Measurements from ENCODE around the genes BCAP29 and SLC26A3.

GRCh38 chr7:105508155-105508718 is 13.8 kb downstream of the PUS7 start:
- RRBS, result no CpG with 5 or more reads among the region's 12 CpGs

- RRBS, result no CpG with 5 or more reads among the region's 13 CpGs
Measured at GRCh38 chr7:105582636-105582976, 1.3 kb upstream of the EFCAB10 start.

GRCh38 chr7:105678754-105679582 is 97.7 kb upstream of the EFCAB10 start:
- RRBS, result no CpG with 5 or more reads among the region's 26 CpGs

DNA sequence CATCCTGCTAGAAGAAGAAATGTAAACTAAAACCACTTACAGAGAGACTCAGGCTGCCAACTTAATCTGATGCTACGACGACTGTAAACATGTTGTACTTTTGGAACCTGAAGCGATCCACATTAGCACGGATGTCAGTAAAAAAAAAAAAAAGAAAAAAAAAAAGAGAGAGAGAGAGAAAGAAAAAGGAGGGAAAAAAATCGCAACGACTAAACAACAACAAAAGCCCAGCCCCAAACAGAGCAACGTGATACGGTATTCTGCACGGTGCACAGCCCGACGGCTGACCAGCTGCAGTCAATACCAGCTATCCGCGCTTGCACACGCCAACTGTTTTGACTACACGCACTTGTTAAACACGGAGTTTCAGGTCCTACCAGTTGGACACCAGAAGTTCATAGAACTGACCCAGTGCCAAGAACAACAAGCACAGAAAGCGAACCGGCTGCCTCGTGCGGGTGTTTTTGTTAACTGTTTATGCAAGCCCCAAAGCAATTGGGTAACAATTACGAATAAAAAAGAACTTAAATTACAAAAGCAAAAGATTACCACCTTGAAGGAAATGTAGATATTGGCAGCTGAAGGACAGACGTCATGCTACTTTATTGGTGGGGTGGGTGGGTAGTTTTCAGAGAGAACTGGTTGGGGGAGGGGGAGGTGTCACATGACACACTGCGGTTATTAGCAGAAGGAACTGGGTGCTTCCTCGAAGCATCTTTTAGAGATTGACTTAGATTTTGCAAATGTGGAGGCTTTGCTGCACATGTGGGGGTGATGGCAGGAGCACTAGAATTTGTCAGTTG is 110.4 kb upstream of the EFCAB10 start:
- RRBS, result no CpG with 5 or more reads among the region's 24 CpGs

DNA sequence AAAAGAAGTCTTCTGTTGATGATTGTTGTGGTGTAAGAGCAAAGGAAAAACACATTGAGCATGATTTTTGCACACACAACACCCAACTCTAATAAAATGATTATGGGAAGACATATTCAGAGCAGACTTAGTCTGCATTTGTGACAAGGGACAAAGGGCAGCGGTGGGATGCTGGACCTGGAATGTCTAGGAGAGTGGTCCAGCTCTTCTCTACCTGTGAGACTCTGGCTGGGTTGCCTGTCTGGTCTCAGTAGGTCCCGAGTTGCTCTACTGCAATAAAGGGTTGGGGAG is 128.3 kb downstream of the ATXN7L1 start:
- RRBS, result no CpG with 5 or more reads among the region's 2 CpGs

DNA sequence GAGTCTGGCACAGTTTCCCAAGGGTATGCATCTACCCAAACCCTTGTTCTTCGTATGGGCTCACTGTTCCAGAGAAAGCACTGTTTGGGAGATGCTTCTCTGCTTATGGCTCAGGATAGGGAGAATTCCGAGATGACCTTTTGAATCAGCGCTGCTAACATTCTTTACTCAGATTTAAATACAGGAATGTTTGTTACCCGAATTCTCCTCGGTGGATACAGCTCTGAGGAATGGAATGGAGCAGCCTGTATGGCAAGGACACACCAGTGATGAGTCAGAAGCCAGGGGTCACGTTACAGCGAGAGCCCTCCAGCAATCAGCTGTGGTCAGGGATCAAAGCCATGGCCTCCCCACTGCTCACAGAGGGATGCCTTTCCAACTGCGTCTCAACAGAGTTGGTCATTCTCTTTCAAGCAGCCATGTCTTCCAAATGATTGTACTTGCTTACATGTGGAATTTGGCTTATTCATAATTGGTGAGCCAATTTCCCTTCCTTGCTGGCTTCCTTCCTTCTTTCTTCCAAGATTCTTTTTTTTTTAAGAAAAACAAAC is 100.4 kb downstream of the ATXN7L1 start:
- RRBS, result no CpG with 5 or more reads among the region's 8 CpGs

DNA sequence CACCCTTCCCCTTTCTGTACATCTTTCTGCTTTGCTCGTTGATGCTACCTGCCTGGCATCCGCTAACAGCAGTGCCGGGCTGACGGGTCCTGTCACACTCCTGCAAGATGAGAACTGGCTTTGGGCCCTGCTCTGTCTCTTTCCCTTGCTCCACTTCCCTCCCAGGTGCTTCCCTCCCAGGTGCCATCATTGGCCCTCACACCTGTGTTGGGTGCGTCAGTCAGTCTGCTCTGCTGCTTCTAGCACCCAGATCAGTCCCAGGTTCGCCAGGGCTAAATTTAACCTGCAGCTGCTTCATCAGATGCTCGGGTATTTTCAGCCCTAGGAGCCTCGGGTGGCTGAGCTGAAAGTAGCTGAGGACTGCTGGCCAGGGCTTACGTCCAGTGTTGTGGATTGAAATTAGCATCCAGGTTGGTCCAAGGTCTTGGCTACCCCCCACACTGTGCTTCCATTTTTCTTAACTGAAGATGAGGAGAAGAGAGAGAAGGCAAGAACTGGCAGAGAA is 65.6 kb upstream of the SYPL1 start:
- RRBS, result no CpG with 5 or more reads among the region's 9 CpGs

GRCh38 chr7:106247019-106248065 is 37.4 kb downstream of the NAMPT start:
- RRBS, result no CpG with 5 or more reads among the region's 5 CpGs

DNA sequence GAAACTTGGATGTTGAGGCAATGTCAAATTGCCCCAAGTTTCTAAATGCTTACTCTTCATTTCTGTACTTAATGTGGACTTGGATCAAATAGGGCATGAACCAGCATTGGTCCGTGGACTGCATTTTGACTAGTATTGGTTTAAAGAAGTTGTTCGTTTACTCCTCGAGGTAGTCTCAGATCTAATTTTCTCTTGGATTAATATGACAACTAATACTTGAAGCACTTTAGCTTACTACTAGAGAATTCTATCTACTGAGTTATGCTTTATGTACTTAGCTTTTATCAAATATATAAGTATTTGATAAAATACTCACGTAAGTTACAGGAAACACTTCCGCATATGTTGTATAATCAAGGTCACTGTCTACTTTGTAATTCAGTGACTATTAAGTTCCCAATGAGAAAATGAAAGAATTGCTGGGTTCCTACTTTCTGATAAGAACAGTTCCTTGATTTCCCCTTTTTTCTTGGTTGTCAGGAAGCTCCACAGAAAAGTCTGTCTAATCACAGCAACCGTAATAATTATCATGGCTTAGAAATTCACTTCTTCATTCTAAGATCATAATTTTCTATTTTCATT is 15.0 kb downstream of the NAMPT start:
- RRBS, result no CpG with 5 or more reads among the region's 6 CpGs

GRCh38 chr7:106371698-106372118 is 86.9 kb upstream of the NAMPT start:
- RRBS, result 87% methylated on average over 2 of the region's 3 CpGs

GRCh38 chr7:106418010-106418808 is 133.4 kb upstream of the NAMPT start:
- RRBS, result no CpG with 5 or more reads among the region's 3 CpGs

DNA sequence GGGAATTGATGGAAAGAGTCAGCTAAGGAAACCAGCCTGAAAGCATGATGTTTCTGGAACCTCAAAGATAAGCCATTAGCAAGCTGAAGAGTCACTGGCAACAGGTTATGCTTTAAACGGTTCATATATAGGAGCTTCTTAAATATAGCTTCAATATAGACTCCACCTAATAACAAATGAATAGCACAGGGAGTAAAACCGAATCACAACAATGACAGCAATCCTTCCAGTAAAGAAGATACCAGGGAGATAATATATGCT is 20.4 kb downstream of the CCDC71L start:
- RRBS, result no CpG with 5 or more reads among the region's 2 CpGs

DNA sequence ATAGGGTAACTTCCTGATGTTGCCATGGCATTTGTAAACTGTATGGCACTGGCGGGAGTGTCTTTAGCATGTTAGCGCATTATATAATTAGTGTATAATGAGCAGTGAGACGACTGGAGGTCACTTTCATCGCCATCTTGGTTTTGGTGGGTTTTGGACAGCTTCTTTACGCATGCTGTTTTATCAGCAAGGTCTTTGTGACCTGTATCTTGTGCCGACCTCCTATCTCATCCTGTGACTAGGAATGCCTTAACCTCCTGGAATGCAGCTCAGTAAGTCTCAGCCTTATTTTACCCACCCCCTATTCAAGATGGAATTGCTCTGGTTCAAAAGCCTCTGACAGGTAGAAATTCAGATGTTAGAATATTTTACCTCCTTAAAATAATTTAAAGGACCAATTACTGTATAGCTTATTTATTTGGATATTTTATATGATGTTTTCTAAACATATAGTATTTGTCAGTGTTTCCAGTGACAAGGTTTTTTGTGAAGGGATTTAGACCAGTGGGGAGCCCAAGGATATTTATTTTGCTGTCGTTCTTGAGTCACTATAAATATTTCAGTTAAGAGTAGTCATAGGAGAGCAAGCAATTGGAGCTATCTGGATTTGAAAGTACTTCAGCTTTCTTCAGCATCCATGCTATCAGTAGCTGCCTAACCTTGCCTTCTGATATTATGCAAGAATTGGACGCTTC is 90.0 kb upstream of the PIK3CG start:
- RRBS, result no CpG with 5 or more reads among the region's 8 CpGs

- RRBS, result no CpG with 5 or more reads among the region's 9 CpGs
Measured at GRCh38 chr7:107014599-107015228, 29.8 kb upstream of the PRKAR2B start.

DNA sequence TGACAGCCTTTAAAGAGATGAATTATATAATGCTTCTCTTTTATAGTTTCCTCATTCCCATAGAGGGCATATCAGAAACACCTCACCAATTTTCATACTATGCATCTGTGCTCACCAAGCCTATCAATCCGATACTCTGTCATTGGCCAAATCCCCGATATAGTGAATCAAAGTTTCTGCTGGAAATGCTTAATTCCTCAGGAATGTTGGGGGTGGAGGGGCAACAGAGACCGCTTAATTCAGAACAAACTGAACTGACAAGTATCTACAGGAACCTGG is 2.6 kb downstream of the COG5 start:
- RRBS, result no CpG with 5 or more reads among the region's 3 CpGs

DNA sequence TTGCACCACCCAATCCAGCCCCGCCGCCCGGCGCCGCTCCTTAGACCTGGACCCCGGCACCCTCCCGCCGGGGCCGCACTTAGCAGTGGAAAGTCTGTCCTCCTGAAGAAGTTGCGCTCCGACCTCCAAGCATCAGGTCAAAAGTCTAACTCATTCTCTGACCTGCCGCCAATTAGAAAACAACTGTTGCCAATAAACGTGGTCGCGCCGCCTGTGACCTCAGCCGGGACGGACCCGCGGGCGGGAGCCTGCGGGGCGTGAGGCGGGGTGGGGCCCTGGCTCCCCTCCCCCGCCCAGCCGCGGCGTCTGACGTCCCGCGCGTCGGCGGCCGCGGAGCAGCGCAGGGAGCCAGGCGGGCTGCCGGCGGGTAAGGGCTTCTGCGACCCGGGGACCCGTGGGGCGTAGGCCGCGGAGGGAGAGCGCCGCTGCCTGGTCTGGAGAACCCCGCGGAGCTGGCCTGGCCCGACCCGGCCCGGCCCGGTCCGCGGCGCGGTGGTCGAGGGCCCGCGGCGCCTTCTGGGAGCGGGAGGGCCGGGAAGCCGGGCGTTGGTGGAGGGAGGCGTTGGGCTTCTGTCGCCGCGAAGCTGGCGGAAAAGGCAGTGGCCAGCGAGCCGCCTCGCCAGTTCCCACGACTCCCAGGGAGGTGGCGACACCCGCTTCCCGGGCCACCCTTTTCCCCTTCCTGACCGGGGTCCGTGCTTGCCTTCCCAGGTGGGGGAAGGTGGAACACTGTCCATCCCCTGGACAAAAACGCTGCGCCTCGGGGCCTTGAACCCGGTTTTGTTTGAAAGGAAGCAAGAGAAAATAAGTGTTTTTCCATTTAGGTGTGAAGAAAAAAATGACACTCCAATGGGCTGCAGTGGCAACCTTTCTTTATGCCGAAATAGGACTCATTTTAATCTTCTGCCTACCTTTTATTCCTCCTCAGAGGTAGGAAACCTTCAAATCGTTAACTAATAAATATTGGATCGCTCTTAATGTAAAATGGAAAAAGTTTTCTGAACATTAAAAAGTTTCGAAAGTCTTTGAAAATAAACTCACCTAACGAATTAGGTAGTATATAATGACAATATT is at the start of gene BCAP29:
Gene BCAP29 (plus strand): TSS at position 312 of the 1,074 bp plus-strand sequence.
- RRBS, result 1% methylated on average over 29 of the region's 89 CpGs

DNA sequence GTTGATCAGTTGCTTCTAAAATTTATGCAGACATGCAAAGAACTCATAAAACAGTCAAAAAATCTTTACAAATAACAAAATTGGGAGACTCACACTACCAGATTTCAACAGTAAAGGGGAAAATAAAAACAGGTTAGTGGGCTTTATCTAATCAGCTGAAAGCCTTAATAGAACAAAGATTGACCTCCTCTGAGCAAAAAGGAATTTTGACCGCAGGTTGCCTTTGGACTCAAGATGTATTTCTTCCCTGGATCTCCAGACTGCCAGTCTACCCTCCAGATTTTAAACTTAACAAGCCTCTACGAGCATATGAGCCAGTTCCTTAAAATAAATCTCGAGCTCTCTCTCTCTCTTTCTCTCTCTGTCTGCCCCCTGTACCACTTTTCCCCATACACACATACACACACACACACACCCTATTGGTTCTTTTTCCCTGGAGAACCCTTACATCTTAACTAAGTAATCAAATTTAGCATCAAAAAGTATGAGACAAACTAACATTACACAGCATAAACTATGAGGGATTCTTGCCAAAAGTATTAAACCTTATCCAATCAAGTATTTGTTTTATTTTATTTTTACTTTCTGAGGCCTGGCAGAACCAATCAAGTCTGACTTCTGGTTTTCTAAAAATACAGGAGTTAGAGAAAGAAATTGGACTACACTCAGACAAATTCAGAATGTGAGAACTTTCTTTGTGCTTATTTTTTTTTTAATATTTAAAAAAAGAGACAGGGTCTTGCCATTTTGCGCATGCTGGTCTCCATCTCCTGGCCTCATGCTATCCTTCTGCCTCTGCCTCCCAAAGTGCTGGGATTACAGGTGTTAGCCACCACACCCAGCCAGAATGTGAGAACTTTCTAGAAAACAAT is 11.4 kb downstream of the BCAP29 start:
- RRBS, result no CpG with 5 or more reads among the region's 4 CpGs

DNA sequence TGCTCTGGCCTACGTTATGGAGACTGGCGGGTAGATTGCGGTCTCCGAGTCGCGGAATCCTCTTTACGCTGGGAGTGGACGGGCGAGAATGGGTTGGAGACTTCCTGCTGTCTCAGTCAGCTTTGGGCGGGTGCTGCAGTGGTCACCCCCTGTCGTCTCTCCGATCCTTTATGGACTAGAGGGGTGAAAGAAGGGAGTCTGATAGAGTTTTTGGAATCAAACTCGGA is 463 bp downstream of the CBLL1 start:
- RRBS, result no CpG with 5 or more reads among the region's 13 CpGs

DNA sequence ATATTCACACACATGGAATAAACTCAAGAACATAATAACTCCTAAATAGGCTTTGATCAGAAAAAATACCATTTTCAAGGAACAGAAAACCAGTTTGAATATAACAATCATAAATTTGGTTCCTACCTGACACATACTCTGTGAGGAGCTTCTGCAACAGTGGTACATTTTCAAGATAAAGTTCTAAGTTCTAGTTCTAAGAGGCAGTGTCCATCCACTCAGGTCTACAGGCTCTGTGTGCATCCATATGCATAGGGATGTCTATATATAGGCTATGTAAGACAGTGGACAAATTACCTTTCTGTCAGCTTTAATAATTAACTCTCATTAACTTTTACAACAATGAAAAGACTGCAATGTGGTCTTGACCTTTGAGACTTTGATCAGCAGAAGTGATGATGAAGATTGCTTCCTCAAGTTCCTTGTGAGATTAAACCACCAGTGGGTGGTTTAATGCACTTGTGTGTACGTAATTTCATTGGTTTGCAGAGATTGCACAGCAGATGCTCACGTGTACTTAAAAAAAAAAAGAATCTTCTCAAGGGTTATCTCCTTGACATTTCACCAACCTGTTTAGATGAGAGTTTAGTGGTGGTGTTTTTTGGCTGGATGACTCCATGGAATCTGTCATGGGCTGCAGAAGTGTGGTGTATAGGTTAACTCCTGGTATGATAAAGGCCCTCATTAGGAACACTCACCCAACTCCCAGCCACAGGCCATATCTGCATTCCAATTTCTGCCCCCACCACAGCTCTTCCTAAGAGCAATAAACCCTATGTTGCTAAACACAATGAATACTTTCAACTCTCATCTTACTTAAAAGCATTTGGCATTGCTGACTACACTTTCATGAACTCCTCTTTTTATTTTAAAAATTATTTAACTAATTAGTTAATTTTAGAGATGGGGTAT is at the start of gene SLC26A3:
Gene SLC26A3 (minus strand): TSS at position 239 of the 912 bp plus-strand sequence.
- RRBS, result no CpG with 5 or more reads among the region's 2 CpGs

- RRBS, result no CpG with 5 or more reads among the region's 11 CpGs
Measured at GRCh38 chr7:107925649-107926587, 34.9 kb downstream of the DLD start.

Measured in HCT116 (cell line).